Hair follicle dermal papilla cell (primary cell): ENCODE data around the genes CPXM1, C20orf141, LZTS3, ITPA, SLC4A11 and DNAAF9.

DNA sequence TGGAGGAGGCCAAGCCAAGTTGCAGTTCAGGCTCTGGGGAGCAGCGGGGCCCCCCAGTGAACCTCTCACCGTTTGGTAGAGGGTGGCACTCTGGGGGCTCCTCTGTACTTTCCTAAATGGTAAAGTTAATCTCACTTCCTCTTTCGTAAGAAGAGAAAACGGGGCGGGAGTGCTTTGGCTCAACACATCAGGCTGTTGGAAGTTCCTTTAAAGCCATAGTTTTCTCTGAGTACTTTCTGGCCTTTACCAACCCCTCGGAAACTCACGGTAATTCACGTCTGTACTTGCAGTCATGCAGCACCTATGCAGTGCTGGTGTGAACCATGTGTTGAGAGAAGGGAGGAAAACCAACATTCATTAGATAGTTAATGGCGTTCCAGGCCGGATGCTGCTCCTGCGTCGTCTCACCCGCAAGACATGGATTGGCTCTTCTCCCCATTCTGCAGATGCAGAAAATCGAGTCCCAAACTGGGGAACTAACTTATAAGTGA lies 2.9 kb downstream of the SIRPA start:
- CAGE, long polyA plus RNA = no peak

GRCh38 chr20:2116674-2117410 lies 15.2 kb downstream of the STK35 start:
- CAGE, long polyA plus RNA = no peak

- CAGE, long polyA plus RNA = no peak
These were observed 43.3 kb downstream of the STK35 start for GRCh38 chr20:2144842-2145392.

DNA sequence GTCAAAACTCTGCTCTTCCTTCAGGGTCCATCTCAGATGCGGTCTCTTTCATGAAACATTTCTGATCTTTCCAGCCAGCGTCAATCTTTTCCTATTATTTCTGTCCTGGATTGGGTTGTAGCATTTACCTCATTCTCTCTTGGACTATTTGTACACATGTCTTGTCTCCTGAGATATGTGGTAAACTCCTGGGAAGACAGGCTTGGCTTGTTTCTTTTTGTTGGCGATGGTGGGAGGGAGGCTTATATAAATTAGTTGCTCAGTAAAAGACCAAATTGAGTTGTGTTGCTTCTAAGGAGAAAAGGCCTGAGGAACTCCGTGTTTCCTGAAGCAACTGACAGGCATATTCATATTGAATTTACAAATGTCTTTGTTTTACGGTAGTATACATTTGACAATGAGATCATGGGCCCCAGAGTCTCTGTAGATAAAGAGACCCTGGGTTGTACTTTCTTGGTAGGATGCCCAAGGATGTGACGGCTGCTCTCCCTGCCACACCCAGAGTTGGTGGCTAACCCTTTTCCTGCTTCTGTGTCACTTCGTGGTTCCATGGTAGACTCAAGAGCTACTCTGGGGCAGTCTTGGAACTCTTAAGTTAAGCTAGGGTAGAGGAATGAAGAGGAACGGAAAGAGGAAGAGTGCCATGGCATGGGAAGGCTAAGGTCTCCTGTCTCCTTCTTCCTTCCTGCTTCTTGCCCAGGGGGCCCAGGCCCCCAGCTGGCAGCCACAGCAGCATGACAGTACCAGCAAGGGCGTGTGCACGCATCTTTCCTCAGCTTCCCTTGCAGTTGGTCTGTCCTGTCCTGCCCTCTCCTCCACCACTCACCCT lies 40.1 kb upstream of the TGM3 start:
- CAGE, long polyA plus RNA = no peak

GRCh38 chr20:2458494-2459418 lies 11.8 kb downstream of the SNRPB start:
- CAGE, long polyA plus RNA = no peak

DNA sequence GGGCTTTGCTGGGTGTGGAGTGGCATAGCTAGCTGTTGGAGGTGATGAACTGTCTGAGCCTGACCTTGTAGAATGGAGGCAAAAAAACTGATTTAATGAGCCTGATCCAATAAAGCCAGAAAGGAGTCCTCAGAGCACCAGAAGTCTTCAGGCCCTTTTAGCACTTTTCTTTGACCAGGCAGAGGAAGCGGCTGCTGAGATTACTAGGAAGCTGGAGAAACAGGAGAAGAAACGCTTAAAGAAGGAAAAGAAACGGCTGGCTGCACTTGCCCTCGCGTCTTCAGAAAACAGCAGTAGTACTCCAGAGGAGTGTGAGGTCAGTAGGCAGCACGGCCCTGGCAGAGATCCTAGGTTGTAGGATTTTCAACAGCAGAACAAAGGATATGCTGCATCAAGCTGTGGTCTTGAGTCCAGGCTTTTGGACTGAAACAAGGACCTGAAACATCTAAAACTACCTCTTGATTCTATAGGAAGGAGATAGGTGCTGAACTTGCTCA lies 4.5 kb downstream of the NOP56 start:
- CAGE, long polyA plus RNA = no peak

DNA sequence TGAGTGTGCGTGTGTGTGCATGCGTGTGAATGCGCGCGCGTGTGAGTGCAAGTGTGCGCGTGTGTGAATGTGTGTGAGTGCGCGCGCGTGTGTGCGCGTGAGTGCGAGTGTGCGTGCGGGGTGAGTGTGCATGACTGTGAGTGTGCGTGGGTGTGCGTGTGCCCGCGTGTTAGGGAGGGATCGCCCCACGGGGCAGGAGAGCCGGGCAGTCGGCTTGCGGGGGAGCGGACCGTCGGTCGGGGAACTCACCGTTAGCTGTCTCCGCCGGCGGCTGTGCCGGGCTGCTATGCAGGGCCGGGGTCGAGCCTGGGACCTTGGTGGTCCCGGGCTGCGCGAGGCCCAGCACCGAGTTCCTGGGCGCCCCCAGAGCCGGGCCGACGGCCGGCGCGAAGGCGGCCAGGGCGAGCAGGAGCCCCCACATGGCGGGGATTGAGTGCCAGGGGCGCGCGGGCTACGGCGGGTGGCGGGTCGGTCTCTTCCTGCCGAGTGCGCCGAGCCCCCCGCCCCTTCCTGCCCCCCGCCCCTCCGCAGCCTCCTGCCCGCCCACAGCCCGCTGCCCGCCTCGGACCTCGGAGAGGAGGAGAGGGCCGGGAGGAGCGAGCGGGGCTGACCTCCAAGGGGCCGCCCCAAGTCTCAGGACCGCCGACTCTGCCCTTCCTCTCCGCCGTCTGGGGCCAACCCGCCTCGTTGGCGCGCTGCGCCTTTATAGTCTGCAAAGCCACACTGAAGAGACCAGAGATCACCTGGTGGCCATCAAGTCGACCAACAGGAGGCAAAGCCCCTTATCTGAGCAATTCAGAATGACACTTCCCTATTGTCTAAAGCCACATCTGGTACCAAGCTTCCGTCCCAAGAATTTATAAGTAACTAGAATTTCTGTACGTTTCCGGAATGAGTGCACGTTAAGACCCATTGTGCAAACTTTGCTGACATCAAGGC lies at the start of gene CPXM1:
CPXM1 (minus strand) TSS at position 476 of the 939 bp plus-strand sequence.
- CAGE, long polyA plus RNA = no peak

DNA sequence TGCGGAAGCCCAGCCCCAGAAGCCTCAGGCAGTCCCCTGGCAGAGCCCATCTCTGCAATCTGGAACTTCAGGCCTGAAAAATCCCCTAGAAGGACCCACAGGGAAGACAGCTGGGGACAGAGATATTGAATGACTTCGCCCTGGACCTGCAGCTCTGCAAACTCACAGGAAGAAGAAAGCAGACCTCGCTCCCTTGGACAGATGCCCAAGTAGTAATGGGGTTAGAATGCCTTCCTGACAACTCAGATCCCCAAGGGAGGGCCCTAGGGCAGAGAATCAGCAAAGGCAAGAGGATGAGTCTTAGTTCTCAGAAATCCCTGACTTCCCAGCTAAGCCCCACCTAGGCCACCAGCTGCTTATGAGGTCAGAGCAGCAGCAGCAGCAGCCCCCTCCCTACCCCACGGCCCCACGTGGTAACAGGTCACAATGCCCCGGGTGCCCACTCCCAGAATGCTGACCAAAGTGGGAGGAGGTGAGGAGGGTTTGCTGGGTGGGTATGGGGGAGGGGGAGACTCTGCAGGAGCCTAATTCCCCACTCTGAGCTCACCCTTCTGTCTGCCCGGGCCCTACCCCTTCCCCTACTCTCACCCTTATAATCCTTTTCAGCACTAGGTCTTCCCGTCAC lies at the start of gene C20orf141:
C20orf141 (plus strand) TSS at position 442 of the 625 bp plus-strand sequence.
- CAGE, long polyA plus RNA = no peak

- CAGE, long polyA plus RNA = no peak
These were observed 1.8 kb downstream of the PCED1A start for GRCh38 chr20:2838417-2839203.

DNA sequence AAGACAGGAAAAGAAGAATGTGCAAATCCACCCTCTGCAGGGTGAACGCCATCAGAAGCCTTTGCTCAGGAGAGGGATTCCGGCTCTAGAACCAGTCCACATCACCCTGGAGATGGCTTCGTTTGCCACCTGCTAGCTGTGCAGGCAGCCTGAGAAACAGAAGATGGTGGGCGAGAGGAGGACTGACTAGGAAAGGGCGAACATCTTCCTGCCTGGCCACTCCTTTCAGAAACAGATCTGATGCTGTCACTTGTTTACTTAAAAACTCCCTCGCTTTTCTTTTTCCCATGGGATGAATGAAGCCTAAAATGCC lies 1.1 kb downstream of the PTPRA start:
- CAGE, long polyA plus RNA = no peak

DNA sequence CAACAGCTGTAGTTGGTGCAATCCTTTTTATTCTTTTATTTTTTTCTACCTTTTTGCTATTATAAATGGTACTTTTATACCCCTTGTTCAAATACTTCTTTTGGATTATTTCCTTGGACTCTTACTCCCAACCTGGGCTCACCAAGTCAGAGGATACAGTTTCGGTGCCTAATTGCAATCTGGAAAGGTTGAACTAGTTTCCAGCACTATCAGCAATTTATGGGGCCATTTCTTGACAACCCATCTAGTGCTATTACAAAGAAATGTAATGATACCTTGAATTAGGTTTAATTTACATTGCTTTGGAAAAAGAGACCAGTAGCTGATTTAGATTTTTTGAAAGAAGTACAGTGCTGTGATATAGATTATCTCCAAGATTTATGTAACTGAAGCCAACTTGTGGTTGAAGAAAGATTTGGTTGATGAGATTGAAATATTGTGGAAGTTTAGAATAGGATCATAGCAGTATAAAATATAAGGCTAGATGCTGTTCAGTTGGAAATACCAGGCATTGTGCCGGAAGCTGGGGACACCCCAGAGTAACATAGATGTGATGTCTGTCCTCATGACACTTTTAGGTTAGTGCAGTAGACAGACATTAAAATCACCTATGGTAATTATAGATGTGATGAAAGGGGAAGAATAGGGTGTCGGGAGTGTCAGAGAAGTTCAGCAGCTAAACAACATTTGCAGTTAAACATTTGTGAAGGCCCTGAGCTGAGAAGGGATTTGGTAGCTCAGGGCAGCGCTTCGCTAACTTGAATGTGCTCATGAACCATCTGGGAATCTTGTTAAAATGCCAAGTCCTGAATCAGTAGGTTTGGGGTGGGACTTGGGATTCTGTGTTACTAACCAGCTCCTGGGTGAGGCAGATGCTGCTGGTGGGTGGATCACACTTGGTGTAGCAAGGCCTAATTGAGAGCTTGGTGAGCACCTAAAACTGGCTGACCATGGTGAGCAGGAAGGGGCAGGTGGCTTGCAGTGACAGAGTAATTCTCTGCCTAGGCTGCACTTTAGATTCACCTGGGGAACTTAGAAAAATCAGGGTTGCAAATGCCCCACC lies 5.6 kb downstream of the PTPRA start:
- CAGE, long polyA plus RNA = no peak

GRCh38 chr20:3157247-3157882 lies 2.3 kb downstream of the FASTKD5 start:
- CAGE, long polyA plus RNA = no peak

- CAGE, long polyA plus RNA = no peak
These were observed at the start of gene LZTS3 for GRCh38 chr20:3173318-3174230. Gene LZTS3 (minus strand): TSS chr20:3173549.

DNA sequence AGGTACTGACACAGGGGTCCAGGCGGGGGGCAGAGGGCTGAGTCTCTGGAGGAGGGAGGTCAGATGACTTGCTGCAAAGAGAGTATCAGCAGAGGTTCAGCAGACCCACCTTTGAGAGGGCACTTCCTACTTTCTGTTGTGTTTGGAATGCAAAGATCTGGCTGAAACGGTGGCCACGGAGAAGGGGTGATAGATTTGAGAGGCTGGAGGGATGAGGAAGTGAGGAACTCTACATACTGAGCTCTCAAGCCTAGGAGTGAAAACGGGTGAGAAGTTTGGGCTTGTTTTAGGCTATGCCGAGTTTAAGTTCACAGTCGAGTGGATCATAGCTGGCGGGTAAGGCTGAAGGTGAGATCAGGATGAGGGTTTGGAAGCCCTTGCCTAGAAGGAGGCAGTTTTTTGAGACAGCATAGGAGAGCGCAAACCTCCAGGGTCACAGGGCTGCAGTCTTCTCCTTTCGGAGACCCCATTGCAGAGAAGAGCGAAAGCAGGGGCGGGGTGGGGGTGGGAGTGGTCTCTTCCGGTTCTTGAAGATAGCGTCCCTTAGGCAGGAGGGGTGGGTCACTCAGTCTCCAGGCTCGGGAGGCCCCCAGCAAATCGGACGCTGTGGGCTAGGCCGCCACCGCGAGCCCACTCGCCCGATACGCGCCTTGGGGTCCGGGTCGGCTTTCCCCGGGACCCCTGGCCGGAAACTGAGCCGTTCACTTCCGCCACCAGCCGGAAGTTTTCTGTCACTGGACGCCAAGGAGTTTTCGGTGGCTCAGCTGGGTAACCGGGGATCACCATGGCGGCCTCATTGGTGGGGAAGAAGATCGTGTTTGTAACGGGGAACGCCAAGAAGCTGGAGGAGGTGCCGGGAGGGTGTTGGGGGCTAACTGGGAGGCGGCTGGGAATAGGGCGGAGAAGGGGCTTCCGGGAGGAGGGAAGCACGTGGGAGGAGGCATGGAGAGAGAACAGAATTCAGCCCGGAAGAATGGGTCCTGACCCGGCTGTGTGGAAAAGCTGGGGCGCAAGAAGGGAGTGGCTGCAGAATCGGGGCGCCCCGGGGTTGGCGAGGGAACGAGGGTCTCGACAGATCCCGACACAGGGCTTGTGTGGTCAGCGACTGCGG lies at the start of gene ITPA:
ITPA (plus strand) TSS at position 731 of the 1,111 bp plus-strand sequence.
- CAGE, long polyA plus RNA = no peak

GRCh38 chr20:3222815-3223225 lies 13.5 kb downstream of the ITPA start:
- CAGE, long polyA plus RNA = no peak

DNA sequence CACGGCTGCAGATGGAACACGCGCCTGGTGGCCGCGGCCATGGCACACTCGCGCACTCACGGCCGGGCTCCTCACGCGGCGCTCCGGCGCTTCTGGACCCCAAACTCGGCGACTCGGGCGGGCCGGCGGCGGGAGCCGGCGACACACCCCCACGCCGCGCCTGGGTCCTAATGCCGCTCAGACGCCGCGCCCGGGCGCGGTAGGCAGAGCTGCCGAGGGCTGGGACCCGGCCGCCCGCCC lies at the start of gene SLC4A11:
SLC4A11 (minus strand) TSS at position 94 of the 240 bp plus-strand sequence.
- CAGE, long polyA plus RNA = no peak

DNA sequence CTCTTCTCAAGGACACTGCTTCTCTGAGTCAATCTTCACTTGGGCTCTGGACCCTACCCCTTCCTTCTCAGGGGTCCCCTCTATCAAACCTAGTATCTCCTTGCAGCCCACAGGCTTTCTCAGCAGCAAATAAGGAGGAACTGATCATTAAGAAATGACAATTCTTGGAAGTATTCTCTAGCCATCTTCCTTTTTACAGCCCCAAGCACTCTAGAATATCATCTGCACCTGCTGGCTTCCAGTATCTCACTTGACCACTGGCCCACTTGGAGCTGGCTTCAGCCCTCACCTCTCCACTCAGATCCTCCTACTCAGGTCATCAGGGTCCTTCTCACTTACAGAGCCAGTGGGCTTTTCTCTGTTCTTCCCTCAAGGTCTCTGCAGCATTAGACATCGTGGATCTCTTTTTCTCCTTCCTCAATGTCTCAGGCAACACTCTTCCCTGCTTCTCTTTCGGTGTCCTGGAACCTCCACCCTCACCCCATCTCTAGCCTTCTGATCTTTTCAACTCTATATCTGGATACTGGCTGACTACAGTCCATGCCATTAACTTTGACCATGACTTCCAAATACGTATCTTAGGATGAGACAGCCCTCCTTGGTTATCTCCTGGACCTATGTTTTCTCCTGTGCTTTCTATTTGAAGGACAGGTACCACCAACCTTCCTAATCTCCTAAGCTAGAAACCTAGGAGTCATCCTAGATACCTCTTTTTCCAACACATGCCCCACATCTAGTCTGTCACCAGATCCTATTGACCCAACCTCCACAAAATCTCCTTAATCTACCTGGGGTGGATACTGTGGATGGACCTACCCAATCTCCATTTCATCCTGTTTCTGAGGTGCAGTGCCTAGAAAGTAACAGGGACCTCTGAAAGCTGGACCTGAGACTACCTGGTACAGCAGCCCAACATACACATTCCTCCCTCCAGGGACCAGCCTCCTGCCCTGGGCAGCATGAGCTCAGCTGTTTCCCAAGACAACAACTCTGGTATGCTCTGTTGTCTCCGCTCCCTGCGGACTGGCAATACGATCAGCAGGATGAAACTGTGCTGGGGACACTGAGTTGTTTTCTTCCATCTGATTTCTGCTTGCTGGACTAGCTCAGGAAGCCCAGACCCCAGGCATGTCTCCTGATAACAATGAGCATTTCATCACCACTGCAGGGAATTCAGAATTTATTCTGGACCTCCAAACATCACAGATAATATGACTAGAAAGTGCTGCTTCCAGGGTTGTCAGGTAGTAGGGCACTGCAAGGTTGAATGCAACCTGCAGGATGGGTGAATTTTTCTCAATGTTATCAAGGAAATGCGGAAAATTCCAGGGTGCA lies 38.4 kb upstream of the SLC4A11 start:
- CAGE, long polyA plus RNA = no peak

GRCh38 chr20:3354702-3355398 lies 52.6 kb downstream of the DNAAF9 start:
- CAGE, long polyA plus RNA = no peak

DNA sequence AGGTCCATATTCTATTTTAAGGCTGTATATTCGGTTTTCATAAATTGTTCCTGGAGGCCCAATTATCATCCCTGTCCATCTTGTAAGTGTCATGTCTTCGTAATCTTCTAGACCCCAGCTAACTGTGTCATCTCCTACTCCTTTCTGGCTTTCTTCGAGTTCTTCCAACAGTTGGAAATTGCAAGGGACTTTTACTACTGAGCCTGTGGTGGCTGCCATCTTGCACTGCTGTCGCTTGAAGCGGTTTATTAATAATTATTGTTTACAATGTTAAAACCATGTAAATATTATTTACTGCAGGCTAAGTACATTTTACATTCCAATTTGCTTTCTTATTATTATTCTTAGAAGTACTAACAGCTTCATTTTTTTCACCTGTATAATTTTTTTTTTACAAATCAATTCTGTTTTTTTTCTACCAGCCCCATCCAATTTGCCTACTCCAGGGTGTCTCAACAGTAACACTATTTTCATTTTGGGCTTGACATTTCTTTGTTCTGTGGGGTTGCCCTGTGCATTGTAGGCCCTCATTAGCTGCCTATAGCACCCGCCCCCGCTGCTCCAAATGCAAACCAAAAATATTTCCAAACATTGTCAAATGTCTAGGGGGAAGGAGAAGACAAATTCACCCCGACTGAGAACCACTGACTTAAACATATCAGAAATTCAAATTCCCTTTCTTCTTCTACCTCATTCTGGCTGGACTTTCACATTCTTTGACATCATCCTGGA lies 45.2 kb downstream of the DNAAF9 start:
- CAGE, long polyA plus RNA = no peak

DNA sequence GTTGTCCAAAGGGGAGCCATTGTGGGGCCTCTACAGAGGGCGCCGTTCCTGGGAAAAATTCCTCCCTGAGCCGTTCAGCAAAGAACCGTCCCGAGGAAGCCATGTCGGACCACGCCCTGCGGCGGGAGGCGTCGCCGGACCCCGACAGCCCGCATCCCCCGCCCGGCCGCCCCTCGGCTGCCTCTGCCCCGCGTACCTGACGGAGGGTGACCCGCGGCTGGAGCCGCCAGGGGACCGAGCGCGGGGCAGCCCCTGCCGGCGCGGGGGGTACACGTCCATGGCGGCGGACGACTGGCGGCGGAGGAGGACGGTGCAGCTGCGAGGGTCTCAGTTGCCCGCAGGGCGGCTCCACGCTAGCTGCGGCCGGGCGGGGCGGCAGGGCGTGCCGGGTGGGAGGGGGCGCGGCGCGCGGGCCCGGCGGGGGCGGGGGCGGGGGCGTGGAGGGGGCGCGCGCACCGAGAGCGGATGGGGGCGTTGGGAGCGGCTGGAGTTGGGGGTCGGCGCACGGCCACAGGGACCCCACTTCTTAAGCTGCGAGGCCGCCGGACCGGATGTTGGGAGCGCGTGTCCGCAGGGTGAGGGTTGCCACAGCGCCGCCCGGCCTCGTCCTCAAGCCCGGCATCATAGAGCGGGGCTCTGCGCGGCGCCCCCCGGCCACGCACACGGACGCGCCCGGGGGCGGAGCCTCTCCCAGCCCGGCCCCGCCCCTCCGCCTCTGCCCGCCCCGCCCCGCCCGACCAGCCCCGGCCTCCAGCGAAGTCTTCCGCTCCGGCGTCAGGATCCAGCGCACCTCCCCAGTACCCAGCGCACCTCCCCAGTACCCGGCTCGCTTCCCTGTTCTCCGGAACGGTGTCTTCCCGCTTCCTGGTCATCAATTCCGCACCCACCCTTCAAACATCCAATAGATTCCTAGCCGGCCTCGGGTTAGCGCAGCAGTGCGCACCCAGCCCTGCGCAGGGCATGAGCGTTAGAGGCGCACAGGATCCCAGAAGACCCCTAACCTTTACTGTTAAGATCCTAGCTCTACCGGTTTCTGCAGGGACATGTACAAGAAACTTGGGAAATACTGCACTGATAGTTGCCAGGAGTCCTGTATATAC lies at the start of gene DNAAF9:
DNAAF9 (minus strand) TSS at position 391 of the 1,100 bp plus-strand sequence.
- CAGE, long polyA plus RNA = no peak